Neural cell (in vitro differentiated cells): ENCODE data around the gene JMJD1C.

- RAMPAGE, long total RNA, result no peak
Observed at GRCh38 chr10:62183269-62183908, 85.3 kb downstream of the RTKN2 start.

DNA sequence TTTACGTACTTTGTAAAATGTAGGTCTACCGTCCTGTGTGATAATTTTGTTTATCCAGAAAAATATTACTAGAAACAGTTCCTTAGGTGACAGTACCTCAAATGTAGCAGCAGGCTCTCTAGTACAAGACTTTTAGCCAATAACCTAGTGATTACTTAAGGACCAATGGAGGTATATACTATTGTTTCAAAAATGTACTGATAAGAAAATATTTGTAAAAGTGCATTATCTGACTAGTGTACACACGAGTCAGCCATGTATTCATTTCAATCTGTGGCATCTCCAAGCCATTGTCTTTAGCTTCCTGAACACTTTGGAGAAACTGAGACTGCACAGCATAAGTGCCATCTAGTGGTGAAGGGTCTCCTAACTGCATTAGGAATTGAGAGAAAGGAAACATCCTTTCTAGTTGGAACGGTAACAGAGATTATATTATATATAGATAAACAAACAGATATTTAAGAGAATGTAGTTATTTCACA, 23.7 kb downstream of the RTKN2 start:
- RAMPAGE, long total RNA, result no peak

DNA sequence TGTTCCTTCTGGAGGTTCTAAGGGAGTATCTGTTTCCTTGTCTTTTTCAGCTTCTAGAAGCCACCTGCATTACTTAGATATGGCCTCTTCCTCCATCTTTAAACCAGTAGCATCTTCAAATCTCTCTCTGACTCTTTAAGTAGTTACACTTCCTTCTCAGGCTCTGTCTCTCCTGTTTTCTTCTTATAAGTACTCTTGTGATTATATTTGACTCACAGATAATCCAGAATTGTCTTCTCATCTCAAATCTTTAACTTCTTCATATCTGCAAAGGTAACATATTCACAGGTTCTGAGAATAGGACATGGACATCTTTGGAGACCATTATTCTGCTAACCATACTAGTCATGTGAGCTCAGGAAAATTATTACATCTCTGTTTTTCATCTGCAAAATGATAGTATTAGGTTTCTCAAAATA, 145.2 kb downstream of the ZNF365 start:
- RAMPAGE, long total RNA, result no peak

DNA sequence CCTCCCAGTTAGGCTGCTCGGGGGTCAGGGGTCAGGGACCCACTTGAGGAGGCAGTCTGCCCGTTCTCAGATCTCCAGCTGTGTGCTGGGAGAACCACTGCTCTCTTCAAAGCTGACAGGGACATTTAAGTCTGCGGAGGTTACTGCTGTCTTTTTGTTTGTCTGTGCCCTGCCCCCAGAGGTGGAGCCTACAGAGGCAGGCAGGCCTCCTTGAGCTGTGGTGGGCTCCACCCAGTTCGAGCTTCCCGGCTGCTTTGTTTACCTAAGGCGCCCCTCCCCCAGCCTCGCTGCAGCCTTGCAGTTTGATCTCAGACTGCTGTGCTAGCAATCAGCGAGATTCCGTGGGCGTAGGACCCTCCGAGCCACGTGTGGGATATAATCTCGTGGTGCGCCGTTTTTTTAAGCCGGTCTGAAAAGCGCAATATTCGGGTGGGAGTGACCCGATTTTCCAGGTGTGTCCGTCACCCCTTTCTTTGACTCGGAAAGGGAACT, 196.4 kb upstream of the ADO start:
- RAMPAGE, long total RNA, result no peak

DNA sequence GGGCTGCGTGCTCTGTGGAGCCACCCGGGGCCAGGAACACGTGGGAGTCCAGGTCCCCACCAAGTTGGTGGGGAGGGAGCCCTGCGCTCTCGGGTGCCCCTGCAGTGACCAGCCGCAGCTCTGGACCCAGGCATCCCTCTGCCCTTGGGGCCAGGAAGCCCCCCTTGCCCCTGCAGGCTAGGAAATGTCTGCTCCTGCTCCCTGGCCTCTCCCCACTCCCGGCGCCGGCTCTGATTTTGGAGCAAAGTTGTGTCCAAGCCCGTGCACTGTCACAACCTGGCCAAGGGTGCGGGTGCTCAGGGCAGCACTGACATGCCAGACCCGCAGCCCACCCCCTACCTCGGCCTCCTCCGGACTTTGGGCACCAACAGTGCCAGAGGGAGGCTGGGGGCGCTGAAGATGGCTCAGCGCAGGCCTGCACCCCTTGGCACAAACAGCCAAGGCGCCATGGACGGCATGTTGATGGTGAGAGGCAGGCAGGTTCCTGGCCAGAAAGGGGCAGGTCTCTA, 147.1 kb upstream of the ADO start:
- RAMPAGE, long total RNA, result no peak

DNA sequence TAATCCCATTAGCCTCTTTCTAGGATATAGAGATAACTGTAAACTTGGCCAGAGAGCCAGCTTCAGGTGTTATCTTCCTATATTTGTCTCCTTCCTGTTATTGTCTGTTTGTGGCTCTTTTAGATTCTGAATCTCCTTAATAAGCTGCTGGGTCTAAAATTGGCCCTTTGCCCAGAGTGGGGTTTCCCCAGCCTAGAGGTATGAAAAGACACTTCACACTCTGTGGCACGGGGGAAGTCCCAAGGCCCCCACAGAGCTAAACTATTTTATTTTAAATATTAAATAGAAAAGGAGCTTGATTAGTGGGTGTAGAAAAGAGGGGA, 25.1 kb upstream of the ADO start:
- RAMPAGE, long total RNA, result no peak

DNA sequence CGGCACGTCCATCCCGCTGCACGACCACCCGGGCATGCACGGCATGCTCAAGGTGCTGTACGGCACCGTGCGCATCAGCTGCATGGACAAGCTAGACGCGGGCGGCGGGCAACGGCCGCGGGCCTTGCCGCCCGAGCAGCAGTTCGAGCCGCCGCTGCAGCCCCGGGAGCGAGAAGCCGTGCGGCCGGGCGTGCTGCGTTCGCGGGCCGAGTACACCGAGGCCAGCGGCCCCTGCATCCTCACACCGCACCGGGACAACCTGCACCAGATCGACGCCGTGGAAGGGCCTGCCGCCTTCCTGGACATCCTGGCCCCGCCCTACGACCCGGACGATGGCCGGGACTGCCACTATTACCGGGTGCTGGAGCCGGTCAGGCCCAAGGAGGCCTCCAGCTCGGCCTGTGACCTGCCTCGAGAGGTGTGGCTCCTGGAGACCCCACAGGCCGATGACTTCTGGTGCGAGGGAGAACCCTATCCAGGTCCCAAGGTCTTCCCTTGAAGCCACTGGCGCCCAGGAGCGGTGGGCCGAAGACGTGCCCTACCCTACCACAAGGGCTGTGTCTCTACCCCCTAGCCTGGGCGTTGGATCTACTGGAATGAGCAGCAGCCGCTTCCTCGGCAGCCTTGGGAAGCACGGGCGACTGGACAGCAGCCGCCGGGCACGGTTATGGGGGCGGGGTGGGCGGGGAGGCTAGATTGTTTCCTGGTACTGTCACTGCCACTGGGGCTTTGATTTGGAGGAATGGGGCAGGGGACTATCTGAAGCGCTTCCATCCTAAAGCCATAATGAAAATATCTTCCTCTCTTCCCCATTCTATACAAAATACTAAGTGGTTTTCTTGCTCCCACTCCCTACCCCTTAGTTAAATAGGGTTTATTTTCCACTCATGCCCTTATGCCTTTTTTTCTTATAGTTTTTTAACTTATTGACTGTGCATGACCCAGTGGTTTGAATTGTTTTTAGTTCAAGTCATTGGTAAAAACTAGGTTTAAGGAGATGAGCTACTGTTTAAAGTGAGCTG, 1.2 kb downstream of the ADO start:
- RAMPAGE, long total RNA, result no peak

GRCh38 chr10:63319336-63320073, 146.3 kb downstream of the JMJD1C start:
- RAMPAGE, long total RNA, result no peak

DNA sequence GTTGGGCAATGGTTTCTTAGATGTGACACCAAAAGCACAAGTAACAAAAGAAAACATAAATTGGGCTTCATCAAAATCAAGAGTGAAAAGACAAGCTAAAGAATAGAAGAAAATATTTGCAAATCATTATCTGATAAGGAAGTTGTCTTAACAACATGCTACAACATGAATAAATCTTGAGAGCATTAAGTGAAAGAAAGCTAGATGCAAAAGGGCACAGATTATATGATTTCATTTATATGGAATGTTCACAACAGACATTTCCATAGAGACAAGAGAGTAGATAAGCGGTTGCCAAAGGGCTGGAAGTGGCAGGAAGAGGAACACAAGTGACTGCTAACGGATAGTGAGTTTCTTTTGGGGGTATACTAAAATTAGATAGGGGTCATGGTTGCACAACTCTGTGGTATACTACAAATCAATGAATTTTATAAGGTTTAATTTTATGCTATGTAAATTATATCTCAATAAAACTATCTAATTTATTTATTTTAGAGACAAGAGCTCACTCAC, 35.4 kb downstream of the JMJD1C start:
- RAMPAGE, long total RNA, result no peak

DNA sequence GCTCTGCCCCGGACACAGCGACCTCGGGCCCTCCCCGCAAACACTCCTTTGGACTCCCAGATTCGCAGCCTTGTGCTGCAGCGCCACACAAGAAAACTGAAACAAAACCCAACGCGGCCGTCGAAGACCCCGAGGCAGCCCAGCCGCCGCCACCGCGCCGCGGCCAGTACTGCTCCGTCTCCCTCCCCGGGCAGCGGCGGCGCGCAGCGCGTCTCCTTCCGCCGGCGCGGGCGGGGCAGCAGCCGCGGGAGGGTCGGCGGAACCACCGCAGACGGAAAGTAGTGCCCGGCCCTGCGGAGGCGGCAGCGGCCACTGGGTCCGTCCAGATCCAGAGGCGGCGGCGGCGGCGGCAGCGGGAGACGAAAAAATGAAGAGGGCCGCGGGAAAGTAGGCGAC, at the start of gene JMJD1C:
TSS of gene JMJD1C (minus strand) at position 171 of the 396 bp plus-strand sequence.
- RAMPAGE, long total RNA, result no peak

GRCh38 chr10:63499461-63500133, 21.6 kb upstream of the REEP3 start:
- RAMPAGE, long total RNA, result no peak

DNA sequence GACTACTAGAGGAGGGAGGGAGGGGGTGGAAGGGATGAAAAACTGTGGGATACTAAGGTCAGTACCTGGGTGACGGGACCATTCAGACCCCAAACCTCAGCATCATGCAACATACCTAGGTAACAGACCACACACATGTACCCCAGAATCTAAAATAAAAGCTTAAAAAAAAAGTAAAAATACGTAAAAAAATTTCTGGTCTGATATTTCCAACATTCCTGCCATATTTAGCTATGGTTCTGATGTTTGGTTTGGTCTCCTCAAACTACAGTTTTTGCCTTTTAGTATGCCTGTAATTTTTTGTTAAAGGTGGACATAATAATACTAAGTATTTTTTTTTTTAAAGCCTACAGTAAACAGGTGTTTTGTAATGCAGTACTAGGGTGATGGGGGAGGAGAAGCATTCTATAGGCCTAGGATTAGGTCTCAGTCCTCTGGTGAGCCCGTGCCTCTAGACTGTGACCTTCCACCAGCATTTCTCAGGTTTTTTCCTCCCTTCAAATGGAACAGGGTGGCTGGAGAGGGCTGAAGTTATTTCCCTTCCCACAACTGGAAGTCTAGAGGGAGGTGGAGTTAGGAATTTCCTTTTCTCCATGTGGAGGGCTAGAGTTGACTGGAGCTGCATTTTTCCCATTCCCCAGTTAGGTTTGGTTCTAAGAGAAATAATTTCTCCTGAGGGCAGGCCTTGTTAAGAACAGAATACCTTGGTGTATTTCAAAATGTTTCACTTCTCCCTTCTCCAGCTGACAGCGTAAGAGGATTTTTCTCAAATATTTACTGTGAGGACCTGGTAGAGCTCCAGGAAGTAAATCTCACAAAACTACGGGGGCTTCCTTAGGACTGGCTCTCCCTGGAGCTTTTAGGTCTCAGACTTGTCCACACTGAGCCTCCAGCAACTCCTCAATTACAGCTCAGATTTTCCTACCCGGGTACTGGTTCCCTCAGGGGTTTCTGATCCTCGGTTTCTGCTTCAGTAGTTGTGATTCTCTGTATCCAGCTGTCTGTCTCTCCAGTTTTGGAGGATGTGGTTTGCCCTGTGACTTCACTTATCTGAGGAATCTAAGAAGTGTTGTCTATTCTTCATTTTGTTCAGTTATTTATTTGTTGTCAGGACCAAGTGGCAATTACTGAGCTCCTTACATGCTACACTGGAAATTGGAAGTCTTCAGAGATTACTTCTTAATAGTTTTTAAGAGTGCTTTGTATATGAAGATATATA, 6.2 kb upstream of the REEP3 start:
- RAMPAGE, long total RNA, result no peak

- RAMPAGE, long total RNA, result no peak
Observed at GRCh38 chr10:63521055-63521309, 219 bp upstream of the REEP3 start.

DNA sequence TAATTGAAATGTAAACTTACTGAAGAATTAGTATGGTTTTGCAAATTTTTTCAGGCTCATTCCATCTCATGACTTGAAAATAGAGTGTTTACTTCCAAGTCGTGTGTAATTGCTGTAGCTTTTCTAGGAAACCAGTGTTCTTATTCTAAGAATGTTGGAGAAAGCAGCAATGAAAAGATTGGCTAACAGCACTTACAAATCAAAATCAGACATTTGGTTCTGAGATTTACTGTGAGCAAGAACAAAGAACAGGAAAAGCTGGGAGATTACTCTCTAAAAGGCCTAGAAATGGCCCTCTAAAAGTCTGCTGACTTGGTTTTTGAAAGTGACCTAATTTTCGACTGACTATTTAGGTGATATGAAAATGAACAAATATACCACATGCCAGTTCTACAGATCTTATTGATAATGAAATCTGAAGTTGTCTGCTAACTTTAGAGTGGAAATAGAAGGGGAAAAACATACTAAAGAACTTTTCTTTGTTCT, 52.1 kb downstream of the REEP3 start:
- RAMPAGE, long total RNA, result no peak

DNA sequence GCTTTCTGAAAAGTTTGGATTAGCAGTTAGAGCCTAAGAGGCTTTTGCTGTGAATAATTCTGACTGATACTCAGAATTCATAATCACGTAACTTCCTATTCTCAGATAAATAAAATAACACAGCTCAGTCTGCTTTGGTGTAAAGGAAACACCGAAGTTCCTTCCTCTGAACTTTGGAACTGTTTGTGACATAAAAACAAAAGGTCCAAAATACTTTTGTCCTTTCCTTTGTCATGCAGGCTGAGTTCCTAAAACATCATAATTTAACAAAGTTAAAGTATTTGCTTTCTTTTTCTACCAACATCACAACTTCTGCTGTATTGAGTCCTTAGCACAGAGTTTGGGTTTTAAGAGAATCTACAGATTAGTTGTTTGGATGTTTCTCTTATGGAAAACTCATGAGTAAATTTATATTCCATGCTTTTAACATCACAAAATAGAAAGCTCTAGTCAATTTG, 123.3 kb downstream of the REEP3 start:
- RAMPAGE, long total RNA, result no peak

DNA sequence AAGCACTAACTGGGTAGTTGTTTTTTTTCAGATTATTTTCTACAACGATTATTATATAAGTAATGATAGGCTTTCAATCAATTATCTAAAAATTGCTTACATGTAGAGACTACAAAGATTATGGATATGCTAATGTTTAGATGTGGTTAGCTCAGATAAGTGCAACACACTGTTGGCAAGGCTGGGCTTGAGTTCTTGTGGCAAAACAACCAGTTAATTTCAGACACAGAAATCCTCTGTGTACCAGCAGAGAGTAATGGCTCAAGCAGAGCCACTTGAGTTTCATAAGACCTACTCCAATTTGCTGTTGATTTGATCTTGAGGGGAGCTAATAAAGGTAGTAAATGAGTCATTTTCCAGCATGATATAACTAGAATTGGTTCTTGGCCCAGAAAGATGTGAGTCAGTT, 185.9 kb downstream of the REEP3 start:
- RAMPAGE, long total RNA, result no peak

- RAMPAGE, long total RNA, result no peak
Observed at GRCh38 chr10:63707506-63707924, 186.3 kb downstream of the REEP3 start.

GRCh38 chr10:63799236-63799629, 278.0 kb downstream of the REEP3 start:
- RAMPAGE, long total RNA, result no peak

- RAMPAGE, long total RNA, result no peak
Observed at GRCh38 chr10:65033264-65033748, 1512.1 kb downstream of the REEP3 start.

DNA sequence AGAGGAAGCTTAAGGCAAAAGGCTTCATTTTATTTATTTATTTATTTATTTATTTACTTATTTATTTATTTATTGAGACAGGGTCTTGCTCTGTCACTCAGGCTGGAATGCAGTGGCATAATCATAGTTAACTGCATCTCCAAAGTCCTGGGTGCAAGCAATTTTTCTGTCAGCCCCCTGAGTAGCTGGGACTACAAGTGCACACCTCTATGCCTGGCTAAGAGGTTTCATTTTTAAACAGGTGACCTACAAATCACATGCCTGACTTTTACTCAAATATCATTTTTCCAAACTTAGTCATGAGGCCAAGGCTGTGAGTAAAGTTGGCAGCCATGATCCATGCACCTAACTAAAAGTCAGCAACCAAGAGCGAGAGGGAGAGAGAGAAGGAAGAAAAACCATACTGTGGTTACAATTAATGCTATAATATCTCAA, 1305.3 kb upstream of the LRRTM3 start:
- RAMPAGE, long total RNA, result no peak